Duodenum (tissue), 1 donor: ENCODE data around the genes SLC2A1, CDC20 and KDM4A.

GRCh38 chr1:42463590-42464602 is 810 bp downstream of the CCDC30 start:
- PRO-cap, result no peak

- PRO-cap, result no peak
These were observed 1.1 kb downstream of the YBX1 start for GRCh38 chr1:42683386-42683642.

- PRO-cap, result no peak
These were observed 4.3 kb downstream of the YBX1 start for GRCh38 chr1:42686419-42687052.

- PRO-cap, result no peak
These were observed 742 bp upstream of the SVBP start for GRCh38 chr1:42817883-42818395.

- PRO-cap, result no peak
These were observed 23.7 kb downstream of the SLC2A1 start for GRCh38 chr1:42934630-42935779.

GRCh38 chr1:42936164-42937249 is 22.2 kb downstream of the SLC2A1 start:
- PRO-cap, result no peak

GRCh38 chr1:42956789-42957696 is 1.6 kb downstream of the SLC2A1 start:
- PRO-cap, result no peak

DNA sequence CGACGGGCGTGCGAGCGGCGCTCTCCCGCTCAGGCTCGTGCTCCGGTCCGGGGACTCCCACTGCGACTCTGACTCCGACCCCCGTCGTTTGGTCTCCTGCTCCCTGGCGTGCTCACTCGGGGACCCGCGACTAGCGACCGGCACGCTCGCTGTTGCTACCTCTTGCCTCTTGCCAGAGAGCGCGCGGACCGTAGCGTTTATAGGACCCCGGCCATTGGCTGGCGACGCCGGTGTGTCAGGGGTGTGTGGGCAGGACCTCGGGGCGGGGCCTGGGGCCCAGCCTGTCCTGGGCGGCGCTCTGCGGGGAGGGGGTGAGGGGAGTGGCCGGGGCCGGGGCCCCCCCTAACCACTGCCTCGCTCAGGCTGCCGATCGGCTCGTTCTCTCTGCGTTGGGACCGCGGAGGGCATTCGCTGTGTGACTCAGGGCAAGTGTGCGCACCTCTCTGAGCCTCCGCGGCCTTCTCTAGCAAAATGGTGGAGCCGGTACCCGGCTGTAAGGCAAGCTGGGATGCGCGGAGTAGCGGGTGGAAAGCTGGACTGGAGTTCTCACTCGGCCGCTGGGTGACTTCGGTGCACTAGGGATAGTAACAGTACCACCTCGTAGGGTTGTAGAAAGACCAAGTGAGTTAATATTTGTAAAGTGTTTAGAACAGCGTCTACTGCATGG is at the start of gene SLC2A1:
Gene SLC2A1, minus strand, starts transcription at position 171 of the 667 bp plus-strand sequence.
- PRO-cap, result bidirectional peak, plus-strand start at position 407 of the sequence, minus-strand start at position 171 of the sequence

DNA sequence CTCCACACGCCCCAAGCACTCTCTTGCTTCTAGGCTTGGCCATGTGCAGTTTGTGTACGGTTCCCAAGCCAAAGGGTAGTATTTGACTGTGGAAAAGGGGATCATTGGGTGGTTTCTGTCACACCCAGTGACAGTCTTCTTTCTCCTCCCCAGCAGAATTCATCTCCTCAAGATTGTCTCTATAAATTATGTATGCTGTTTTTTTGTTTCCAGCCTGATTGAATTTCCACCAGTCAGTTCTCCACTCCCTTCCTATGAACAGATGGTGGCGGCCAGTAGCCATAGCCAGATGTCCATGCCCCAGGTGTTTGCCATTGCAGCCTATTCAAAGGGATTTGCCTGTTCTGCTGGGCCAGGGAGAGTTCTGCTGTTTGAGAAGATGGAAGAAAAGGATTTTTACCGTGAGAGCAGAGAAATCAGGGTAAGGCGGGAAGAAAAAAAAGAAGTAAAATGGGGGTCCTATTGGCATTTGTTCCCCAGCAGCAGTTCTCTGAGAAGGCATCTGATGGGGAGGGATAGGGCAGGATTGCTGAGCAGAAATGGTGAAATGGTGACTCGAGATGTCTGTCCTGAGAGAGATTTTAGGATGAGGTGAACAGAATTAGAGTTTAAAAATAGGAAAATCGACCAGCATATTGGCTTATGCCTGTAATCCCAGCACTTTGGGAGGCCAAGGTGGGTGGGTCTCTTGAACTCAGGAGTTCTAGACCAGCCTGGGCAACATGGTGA is 13.0 kb downstream of the CFAP57 start:
- PRO-cap, result no peak

DNA sequence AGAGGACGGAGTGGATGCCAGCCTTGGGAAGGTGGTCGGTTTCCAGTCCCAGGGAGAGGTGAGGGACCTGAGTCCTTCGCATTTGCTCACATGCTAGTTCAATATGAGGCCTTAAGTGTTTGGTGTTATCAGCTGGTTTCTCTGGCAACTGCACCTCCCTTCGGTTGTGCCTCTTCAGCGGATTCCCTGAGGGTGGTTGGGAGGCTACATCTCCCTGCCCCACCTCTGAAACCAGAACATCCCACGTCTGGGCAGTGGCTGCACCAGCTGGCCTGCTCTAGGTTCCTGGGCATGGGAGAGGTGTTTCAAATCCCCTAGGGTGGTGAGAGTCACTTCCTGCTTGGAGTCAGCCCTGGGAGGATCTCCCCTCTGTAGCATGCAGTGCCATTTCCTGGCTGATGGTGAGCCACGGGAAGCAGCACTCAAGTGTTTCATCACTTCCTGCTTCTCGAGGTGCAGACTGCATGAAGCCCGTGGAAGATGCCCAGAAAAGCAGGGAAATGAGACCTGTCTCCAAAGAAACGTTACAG is 4.4 kb downstream of the TMEM125 start:
- PRO-cap, result no peak

DNA sequence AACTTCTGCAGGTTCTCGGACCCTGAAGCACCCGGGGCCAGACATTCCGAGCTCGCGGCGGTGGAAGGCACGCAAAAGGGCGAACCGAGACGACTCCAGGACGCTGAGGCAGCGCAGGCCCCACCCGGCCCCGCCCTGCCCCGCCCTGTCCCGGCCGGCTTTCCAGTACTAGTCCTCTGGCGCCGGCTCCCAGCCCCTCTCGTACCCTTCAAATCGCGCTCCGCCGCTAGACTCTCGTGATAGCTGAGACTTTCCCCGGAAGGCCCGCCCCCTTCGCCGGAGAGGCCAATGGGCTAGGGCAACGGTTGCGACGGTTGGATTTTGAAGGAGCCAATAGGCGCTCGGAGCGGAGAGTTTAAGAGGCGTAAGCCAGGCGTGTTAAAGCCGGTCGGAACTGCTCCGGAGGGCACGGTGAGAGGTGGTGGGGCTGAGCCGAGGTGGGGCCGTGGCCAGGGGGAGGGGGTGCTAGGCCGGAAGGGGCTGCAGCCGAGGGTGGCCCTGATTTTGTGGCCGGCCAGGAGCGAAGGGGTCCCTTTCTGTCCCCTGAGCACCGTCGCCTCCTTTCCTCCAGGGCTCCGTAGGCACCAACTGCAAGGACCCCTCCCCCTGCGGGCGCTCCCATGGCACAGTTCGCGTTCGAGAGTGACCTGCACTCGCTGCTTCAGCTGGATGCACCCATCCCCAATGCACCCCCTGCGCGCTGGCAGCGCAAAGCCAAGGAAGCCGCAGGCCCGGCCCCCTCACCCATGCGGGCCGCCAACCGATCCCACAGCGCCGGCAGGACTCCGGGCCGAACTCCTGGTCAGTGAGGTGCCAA is at the start of gene CDC20:
Gene CDC20, plus strand, starts transcription at position 386 of the 817 bp plus-strand sequence.
- PRO-cap, result bidirectional peak, plus-strand start at position 409 of the sequence, minus-strand start at position 174 of the sequence

- PRO-cap, result no peak
These were observed 7.6 kb downstream of the MED8 start for GRCh38 chr1:43381811-43382613.

DNA sequence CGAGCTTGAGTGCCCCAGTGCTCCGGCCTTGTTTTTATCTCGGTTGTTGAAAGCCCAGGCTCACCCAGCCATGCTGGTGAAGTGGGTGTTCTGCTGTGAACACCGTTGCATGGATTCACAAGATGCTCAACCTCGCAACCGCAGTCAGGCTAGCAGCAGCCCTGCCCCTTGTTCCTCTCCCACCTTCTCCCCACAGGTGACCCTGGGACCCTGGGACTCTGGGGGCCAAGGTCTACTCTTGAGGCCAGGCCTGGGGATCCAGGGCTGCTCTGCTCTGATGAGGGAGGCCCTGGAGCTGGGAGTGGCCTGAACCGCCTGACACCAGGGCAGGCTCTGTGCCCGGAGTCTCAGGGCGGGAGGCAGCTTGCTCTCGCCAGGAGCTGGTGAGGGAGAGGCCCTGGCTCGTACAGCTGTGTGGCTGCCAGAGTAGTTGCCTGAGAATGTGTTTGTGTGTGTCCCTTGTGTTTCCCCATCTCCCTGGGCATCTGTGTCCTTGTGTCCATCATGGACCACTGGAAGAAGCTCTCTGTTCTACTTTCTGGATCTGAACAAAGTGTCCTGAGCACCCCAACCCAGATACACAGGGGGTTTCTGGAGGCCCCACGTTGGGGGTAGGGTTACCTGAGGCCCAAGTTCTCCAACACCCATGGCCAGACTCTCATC is 11.3 kb downstream of the PTPRF start:
- PRO-cap, result bidirectional peak, plus-strand start at position 376 of the sequence, minus-strand start at position 189 of the sequence

DNA sequence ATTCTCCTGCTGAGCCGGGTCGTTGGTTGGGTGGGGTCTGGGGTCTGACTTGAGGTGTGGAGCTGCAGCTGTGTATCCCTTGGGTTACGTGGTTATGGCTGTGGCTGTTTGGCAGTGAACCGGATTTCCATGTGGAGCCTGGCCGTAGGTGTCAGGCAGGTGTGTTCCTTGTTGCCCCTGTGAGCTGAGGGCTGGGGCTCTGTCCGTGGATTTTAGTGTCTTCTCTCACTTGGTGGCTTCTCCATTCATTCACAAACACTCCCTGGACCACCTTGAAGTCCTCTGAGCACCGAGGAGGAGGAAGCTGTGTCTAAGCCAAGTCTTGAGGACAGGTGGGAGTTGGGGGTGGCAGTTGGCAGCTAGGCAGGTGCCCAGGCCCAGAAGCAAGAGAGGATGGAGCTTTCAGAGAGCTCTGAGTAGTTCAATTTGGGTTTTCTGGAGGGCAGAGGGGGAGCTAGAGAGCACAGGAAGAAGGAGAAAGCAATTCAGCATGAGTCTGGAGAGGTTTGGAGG is 23.5 kb downstream of the PTPRF start:
- PRO-cap, result no peak

- PRO-cap, result no peak
These were observed 1.7 kb upstream of the KDM4A start for GRCh38 chr1:43648095-43648876.

DNA sequence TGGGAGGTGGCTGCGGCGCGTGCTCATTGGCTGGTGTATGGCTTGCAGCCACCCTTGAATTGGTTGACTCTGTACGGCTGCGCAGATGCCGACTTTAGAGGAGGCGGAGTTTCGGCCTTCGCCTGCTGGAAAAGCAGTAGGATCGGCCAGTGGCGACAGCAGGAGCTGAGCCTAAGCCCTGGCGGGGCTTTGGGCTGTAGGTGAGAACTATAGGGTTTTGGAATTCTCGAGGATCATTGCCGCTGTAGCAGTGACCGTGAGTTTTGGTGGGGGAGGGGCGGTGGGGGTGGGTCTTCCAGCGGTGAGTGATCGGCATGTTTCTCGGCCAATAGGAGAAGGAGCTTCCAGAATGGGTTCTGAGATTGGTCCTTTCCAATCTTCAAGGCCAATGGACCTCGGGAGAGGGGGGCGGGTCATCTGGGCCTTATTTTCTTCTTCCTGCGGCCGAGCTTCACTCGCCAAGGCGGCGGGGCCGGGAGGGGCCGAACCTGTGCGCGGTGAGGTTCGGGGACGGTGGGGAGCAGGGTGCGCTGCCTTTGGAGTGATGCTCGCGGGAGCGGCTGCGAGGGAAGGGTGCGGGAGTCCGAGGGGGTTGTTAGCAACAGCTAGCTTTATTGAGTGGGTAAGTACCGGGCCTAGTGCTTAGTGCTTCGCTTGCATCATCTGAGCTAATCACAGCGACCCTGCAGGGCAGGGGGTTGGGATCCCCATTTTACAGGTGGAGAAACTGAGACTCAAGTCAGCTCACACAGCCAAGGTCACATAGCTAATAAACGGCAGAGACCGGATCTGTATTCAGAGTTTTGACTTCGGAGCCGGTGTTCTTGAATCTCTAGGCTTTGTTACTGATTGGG is at the start of gene KDM4A:
Gene KDM4A, plus strand, starts transcription at position 97 of the 854 bp plus-strand sequence.
- PRO-cap, result bidirectional peak, plus-strand start at position 126 of the sequence, minus-strand start outside the sequence; unidirectional peak, plus-strand start at position 388 of the sequence; unidirectional peak, plus-strand start at position 454 of the sequence

DNA sequence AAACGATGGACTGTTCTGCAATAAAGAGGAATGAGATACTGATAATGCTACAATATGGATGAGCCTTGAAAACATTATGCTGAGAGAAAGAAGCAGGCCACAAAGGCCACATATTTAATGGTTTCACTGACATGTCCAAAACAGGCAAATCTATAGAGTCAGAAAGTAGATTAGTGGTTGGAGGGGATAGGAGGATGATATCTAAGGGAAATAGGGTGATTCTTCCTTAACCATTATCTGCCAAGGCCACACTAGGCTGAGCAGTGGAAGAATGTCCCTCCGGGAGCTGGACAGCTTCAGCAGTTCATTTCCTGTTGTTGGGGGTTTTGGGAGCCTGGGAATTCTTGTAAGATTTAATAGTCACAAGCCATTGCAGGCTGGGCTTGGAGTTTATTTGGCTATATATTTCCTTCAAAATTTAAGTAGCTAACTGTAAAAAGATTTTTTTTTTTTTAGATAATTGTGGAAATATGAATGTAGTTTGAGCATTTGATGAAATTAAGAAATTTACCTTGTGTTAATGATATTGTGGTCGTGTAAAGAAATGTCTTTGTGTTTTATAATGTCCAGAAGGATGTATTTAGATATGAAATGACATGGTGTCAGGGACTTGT is 53.6 kb downstream of the ST3GAL3 start:
- PRO-cap, result no peak

- PRO-cap, result no peak
These were observed 55.0 kb upstream of the ARTN start for GRCh38 chr1:43878405-43879133.

DNA sequence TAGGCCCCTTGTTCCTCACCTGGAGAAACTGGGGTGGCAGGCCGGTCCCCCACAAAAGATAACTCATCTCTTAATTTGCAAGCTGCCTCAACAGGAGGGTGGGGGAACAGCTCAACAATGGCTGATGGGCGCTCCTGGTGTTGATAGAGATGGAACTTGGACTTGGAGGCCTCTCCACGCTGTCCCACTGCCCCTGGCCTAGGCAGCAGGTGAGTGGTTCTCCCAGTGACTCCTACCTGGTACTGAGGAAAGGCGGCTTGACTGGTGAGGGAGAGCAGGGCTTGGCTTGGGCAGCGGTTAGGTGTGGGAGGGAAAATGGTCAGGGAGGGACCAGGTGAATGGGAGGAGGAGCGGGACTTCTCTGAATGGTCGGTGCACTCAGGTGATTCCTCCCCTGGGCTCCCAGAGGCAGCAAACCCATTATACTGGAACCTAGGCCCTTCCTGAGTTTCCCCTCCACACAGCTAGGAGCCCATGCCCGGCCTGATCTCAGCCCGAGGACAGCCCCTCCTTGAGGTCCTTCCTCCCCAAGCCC is 2.0 kb downstream of the ARTN start:
- PRO-cap, result no peak

GRCh38 chr1:44035679-44036277 is 4.5 kb upstream of the SLC6A9 start:
- PRO-cap, result no peak